Mammary microvascular endothelial cell (primary cell): ENCODE measurements around the genes NKX6-2 and SPRN.

- RAMPAGE, long total RNA = no peak
Observed at GRCh38 chr10:132722936-132723560, 62.9 kb downstream of the NKX6-2 start.

DNA sequence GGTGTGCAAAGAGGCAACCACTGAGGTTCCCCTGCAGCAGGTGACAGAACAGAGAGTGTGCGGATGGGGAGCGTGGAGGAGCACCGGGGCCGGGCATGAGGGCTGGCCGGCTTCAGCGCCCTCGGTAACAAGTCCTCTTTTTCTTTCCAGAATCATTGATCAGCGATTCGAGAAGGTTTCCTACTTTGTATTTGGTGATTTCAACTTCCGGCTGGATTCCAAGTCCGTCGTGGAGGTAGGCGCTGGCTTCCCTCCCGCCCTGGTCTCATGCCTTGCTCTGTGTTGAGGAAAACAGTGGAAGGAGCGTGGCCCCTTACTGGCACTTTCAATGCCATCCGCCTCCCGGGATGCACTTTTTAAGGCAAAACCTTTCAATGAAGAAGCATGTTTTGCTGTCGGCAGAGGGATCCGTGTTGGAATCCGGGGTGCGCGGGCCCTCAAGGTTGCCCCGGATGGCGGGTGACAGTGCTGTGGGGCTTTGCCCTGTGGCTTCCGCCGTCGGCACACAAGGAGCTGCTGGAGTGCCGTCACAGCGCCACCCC is 59.2 kb downstream of the NKX6-2 start:
- RAMPAGE, long total RNA = no peak

DNA sequence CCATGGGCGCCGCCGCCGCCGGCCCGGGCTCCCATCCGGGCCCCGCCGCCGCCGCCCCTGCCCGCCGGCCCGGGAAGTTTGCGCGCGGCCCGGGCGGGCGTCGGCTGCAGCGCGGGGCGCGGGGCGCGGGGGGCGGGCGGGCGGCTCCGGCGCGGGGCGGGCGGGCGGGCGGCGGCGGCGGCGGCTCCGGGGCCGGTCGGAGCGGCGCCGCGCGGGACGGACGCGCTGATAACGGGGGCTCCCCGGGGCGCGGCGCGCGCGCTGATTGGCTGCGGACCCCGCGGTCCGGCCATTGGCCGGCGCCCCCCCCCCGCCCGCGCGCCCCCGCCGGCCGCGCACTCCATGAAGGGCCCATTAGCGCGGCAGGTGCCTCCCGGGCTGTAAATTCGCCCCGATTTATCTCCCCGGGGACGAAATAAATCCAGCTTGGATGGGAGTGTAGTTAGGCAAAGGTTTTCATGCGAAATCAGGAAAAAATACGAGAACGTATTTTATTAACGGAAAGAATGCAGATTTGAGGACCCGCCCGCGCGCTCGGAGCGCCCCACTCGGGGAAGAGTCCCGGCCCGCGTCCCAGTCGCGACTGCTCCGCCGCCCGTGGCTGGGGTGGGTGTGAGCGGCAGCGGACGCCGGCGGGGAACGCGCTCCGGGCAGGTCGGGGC is at the start of gene NKX6-2:
NKX6-2 (minus strand) TSS at position 203 of the 662 bp plus-strand sequence.
- RAMPAGE, long total RNA = no peak

- RAMPAGE, long total RNA = no peak
Observed at GRCh38 chr10:132848413-132848755, 62.4 kb upstream of the NKX6-2 start.

GRCh38 chr10:132961935-132962651 is 19.7 kb upstream of the CFAP46 start:
- RAMPAGE, long total RNA = no peak

- RAMPAGE, long total RNA = no peak
Observed at GRCh38 chr10:133161282-133162075, 1.5 kb downstream of the KNDC1 start.

DNA sequence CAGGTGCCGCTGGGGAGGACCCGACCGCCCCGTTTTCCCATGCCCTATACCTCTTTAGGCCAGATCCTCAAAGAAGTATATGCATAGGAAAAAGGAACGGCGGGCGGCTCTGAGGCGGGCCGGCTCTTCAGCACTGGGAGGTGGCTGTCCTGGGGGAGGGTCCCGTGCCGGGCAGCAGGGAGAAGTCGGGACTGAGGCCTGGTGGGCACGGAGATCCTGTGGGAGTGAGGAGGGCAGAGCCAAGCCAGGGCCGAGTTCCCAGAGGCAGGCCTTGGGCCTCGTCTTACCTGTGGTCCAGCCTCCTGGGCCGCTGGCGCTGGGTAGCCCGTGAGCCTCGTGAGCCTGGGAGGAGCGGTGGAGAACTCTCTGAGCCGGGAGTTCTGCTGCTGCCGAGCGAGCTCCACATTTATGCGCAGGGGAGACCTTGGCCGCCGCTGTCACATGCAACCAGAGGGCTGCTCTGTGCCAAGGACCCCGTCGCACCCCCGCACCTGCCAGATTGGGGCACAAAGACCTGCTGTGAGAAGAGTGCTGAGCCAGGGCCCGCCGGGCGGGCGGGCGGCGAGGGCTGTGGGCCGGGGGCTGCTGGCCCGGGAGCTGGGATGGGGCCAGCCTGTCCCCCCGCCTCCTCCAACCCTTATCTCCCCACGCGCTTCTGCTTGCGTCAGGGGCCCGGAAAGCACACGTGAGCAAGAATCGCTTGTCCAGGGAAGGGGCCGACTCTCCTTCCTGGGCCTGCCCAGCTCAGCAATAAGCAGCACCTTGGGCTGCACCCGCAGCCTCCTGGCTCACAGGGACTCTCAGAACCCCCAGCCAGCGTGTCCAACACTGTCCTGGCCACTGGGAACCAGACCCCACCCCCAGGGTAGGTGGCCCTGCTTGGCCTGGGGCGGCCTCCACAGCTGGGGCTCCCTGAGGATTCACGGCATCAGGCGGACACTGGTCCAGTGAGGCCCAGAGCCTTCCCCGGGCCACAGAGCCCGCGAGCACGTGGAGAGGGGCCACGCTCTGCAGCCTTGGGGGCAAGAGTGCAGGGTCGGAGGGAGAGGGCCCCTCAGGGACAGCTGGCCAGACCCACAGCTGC is 10.2 kb downstream of the VENTX start:
- RAMPAGE, long total RNA = no peak

DNA sequence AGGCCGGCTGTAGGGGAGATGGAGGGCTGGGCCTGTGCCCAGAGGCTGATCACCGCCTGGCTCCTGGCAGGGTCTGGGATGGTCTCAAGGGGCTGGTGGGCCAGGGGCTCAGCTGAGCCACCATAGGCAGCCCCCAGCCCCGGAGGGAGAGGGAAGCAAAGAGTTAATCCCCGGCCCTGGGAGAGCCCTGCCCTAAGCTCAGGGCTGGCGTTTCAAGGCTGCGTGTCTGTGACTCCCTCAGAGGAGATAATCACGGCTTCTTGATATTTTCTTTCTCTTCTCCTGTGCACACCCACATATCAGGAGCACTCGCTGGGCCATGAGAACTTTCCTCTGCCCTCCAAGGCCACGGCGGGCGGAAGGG is 16.7 kb downstream of the VENTX start:
- RAMPAGE, long total RNA = no peak

DNA sequence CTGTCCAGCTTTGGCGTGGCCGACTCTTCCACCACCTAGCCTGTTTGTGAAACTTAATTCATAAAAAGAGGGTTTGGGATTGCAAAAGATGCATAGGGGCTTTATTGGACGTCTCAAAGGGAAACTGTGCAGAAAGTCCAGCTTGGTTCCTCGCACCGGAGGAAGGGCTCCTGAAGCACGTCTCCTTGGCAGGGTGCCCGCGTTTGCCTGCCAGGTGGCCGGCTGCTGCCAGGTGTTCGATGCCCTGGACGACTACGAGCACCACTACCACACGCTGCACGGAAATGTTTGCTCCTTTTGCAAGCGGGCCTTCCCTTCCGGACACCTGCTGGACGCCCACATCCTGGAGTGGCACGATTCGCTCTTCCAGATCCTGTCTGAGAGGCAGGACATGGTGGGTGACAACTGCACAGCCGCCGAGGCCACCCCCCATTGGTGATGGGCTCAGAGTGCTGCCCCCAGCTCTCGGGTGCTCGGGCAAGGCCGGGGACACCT is 917 bp downstream of the ZNF511 start:
- RAMPAGE, long total RNA = no peak

DNA sequence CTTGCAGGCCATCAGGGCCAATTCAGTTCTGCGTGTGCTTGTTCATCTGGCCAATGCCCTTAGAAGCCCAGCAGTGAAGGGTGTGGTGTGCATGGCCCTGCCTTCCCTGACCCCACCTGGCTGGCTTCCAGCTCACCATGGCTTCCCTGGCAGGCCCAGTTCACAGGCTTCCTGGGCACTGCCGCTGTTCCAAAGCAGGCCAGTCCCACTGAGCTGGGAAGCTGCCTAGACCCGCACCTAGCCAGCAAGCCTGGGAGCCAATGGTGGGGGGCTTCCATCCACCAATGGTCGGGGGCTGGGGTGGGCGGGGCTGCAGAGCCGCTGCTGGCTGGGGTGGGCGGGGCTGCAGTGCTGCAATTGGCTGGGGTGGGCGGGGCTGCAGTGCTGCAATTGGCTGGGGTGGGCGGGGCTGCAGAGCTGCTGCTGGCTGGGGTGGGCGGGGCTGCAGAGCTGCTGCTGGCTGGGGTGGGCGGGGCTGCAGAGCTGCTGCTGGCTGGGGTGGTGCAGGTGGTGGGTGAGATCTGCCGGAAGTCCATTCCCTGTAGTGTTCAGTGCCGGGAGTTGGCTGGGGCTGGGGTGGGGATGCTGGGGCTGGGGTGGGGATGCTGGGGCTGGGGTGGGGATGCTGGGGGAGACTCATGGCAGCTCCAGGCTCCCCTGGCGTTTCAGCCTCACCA is 12.4 kb downstream of the CALY start:
- RAMPAGE, long total RNA = no peak

- RAMPAGE, long total RNA = no peak
Observed at GRCh38 chr10:133400539-133401592, 6.9 kb downstream of the MTG1 start.

- RAMPAGE, long total RNA = no peak
Observed at GRCh38 chr10:133419790-133420253, 4.6 kb downstream of the SPRN start.

- RAMPAGE, long total RNA = no peak
Observed at GRCh38 chr10:133424550-133424863, at the start of gene SPRN. TSS of gene SPRN (minus strand) at chr10:133424625.

- RAMPAGE, long total RNA = no peak
Observed at GRCh38 chr10:133523505-133524089, 3.6 kb upstream of the CYP2E1 start.